Measurements from ENCODE around the gene HTRA3.

- RRBS, 2 experiments: 58 to 94% methylated on average over 2 of the region's 12 CpGs
These were observed 47.5 kb downstream of the TBC1D14 start for GRCh38 chr4:6956953-6957650.

GRCh38 chr4:6969978-6970709 is 60.5 kb downstream of the TBC1D14 start:
- RRBS, 2 experiments: no CpG with 5 or more reads among the region's 10 CpGs

- RRBS, 2 experiments: under 1 to 3% methylated on average over 5 of the region's 63 CpGs
These were observed 591 bp downstream of the GRPEL1 start for GRCh38 chr4:7067080-7067865.

DNA sequence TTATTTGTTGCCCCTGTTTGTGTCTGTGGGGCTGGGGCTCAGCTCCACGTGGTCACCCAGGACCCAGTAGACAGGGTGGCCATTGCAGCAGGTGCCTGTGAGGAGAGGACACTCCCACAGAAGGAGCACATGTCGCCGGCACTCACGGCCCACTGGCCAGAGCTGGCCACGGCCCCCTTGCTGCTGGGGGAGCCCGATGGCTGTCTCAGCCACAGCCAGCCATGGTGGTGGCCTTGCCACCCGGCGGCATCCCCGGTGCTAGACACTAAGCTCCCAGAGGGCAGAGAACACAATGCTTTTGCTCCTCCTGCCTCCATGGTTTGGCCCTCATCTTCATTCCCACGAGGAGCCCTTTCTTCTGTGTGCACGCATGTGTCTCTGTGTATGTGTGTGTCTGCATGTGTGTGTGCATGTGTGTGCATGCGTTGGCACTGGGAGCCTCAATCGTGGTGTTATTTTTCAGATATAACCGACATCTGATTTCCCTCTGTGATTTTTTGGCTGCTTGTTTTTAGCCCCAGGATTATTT is 28.0 kb upstream of the GRPEL1 start:
- RRBS, 2 experiments: 93 to 100% methylated on average over 1 to 4 of the region's 14 CpGs

DNA sequence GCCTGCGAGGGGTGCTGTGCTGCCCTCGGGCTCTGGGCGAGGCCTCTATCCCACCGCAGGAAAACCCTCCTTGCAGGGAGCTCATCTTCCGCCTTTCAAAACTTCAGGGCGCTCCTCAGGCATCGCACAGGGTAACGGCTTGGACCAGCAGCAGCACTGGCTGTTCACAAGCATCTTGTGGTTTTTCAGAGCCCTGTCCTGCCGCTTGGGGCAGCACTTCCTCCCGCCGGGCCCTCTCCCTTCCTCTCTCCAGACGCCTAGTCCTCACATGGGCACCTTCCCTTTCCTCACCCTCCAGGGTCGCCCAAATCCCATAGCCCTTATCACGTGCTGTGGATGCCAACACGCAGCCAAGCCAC is 34.1 kb upstream of the GRPEL1 start:
- RRBS, 2 experiments: no CpG with 5 or more reads among the region's 15 CpGs

DNA sequence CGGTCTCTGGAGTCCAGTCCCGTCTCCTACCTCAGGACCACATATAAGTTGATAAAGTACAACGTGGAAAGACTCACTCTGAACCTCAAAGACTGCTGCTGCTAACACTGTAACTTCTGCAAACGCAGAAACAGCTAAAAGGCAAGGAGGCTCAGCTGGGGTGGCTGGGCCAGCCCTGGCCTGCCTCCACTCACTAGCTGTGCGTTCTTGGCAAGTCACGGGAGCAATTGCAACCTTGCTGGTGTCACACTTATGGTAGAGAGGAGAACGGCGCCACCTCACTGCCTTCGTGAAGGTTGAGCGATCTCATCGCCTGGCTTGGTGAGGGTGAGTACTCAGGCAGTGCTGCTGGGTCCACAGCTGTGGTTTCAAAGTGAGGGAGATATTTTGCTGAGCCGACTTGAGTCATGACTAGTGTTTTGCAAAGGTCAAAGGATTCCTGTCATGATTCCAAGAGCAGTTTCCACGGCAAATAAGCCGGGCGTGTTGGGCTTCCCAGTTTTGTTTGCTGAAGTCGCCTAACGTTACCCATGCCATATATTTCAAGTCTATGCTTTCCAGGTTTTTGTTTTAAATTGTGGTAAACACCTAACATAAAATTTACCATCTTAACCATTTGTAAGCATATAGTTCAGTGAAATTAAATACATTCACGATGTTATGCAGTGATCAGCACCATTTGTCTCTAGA is 57.2 kb upstream of the GRPEL1 start:
- RRBS, 2 experiments: no CpG with 5 or more reads among the region's 18 CpGs

- RRBS, 2 experiments: no CpG with 5 or more reads among the region's 14 CpGs
These were observed 110.0 kb downstream of the PSAPL1 start for GRCh38 chr4:7324623-7325201.

DNA sequence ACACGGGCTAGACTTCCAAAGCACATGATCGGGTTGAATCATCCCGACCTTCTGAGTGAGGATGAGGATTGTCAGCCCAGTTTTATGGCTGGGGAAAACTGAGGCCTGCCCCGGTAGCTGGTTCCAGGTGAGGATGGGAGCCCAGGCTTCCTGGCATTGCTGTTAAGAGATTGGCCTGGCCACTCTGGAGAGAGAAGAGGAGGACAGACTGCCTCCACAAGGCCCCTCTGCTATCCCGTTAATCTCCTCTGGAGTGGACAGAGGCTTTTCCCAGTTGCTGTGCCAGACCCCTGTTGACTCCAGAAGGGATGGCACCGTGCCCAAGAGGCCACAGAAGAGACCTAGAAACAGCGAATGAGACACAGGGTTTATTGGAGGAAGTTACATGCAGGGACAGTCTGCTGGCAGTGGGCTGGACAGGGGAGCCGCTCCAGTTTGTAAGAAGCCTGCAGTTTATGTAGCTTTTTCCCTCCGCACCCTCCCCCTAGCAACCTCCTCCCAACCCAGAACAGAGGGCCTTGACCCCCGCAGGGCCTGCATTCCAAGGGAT is 216.6 kb upstream of the PSAPL1 start:
- RRBS, 2 experiments: no CpG with 5 or more reads among the region's 10 CpGs

GRCh38 chr4:7978904-7979410 is 39.3 kb upstream of the AFAP1 start:
- RRBS, 2 experiments: no CpG with 5 or more reads among the region's 16 CpGs

DNA sequence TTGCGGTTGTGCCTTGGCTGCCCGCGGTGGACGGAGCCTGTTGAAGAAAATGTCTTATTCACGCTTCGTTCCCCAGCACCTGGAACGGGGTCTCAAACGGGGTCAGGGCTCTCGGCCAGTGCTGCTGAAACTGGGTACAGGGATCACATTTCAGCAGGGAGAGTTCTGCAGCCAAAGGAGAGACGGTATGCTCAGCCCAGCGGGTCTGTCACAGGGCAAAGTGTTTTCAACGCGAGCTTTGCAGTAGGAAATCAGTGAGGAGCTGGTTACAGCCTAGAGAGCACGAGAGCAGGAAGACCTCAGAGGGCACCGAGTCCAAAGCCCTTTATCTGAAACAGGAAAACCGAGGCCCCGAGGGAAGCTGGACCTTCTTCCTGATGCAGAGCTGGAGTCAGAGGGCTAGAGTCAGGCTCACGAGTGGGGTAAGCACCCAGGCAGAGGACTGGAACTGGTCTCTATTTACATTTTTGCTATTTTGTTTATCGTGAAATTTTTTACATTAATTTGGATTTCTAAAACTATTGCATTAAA is 46.4 kb upstream of the AFAP1 start:
- RRBS, 2 experiments: no CpG with 5 or more reads among the region's 19 CpGs

GRCh38 chr4:8050354-8051103 is 108.1 kb downstream of the ABLIM2 start:
- RRBS, 2 experiments: 5 to 12% methylated on average over 6 to 7 of the region's 22 CpGs

- RRBS, 2 experiments: no CpG with 5 or more reads among the region's 4 CpGs
These were observed 6.7 kb upstream of the ABLIM2 start for GRCh38 chr4:8165270-8165754.

DNA sequence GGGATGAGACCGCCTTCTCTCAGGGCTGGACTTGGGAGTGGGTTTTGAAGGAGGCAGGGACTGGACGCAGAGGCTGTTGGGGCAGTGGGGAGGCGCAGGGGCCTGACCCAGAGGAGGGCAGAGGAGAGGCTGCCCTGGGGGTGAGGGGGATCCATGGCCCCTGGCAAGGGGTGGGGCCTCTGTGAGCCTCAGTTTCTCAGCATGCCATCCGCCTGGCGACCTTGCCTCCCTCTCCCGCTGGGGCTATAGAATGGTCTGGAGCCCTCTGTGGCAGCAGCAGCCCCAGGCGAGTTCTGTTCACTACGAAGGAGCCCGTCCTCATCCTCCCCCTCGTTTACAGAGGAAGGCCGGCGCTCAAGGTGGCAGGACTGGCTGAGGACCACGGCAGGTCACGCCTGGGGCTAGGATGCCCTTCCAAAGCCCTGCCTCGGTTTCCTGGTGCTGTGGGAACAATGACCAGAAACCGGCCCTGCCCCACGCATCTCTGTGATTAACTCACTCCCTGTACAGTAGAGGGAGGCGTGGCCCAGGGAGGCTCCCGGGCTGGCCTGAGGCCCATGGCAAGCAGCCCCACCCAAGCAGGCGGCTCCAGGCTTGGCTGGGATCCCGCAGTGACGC is 16.1 kb upstream of the SH3TC1 start:
- RRBS, 2 experiments: under 1% methylated on average over 4 to 7 of the region's 22 CpGs

DNA sequence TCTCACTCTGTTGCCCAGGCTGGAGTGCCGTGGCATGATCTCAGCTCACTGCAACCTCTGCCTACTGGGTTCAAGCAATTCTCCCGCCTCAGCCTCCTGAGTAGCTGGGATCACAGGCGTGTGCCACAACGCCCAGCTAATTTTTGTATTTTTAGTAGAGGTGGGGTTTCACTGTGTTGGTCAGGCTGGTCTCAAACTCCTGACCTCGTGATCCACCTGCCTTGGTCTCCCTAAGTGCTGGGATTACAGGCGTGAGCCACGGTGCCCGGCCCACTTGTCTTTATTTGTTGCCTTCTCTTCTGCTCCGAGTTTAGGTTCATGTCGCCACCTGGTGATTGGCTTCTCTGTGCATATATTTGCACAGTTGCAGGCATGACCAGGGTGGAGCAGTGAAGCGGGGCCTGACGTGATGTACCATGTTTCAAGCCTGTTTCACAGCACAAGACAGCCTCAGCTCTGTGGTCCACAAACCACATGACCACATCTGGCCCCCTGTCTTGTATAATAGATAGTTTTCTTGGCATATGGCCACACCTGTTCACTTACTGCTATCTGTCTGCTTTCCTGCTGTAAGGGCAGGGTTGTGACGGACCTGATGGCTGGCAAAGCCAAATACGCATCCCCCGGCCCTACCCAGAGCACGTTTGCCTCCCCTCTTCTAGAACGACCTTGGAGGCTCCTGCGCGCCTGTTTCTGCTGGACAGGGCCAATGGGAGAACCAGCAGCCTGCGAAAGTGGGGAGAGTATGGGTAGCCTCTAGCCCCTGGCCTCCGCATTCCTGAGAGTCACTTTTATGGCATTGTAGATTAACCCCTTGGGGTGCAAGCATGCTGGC is 6.4 kb upstream of the SH3TC1 start:
- RRBS, 2 experiments: no CpG with 5 or more reads among the region's 21 CpGs

GRCh38 chr4:8221380-8222042 is 22.4 kb downstream of the SH3TC1 start:
- RRBS, 2 experiments: no CpG with 5 or more reads among the region's 6 CpGs

- RRBS, 2 experiments: no CpG with 5 or more reads among the region's 5 CpGs
These were observed 30.2 kb downstream of the SH3TC1 start for GRCh38 chr4:8229358-8229659.

DNA sequence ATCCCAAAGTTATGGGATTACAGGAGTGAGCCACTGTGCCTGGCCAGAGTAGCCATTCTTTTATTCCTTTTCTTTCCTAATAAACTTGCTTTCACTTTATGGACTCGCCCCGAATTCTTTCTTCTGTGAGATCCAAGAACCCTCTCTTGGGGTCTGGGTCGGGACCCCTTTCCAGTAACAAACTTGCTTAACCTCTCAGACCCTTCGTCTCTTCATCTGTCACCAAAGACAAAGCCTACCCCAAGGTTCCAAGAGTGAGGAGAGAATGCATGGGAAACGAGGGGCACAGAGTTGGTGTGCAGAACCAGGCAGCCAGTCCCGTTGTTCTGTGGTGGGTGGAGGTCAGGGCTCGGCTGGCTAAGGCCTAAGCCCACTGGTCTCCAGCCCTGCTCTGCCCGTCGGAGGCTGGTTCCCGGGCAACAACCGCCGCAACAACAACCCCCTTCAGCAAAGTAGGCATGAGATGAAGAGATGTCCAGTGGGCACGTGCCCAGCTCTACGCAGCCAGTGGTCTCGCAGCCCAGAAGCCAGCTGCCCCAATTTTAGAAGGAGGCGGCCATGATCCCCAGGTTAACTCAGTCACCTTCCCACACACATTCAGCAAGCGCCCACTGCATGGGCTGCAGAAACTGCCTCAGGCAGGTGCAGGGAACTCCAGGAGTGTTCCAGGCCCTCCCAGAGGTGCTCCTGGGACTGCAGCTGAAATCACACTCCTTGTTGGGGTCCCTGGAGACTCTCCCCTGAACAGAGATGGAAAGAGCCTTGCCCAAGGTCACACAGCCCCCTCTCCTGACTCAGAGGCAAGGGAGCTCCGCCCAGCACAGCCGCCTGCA is 25.6 kb upstream of the HTRA3 start:
- RRBS, 2 experiments: no CpG with 5 or more reads among the region's 19 CpGs

DNA sequence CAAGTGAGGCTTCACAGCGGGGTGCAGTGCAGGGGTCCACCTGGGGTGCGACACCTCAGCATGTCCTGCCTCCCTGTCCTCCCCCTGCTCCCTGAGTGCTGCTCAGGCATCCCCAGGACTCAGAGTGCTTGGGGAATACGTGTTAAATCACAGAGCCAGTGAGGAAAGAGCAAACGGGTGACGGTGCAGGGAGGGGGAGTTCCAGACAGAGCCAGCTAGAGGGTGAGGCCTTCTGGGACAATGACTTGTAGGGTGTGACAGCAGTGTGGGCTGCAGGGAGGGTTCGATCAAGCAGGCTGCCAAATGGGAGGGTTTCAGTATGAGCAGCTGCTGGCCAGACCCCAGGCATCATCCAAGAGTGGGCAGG is 13.7 kb upstream of the HTRA3 start:
- RRBS, 2 experiments: no CpG with 5 or more reads among the region's 6 CpGs

- RRBS, 2 experiments: 9% methylated on average over 55 to 56 of the region's 119 CpGs
These were observed at the start of gene HTRA3 for GRCh38 chr4:8269530-8270594. Gene HTRA3 (plus strand): TSS chr4:8269754.

GRCh38 chr4:8271223-8271552 is 1.6 kb downstream of the HTRA3 start:
- RRBS, 2 experiments: no CpG with 5 or more reads among the region's 9 CpGs

Measured in bronchial epithelial cell (primary cell).